Epithelial cell of proximal tubule (primary cell): ENCODE data around the genes HOMER2 and SH3GL3.

- RAMPAGE, long total RNA = no peak
- RRBS = 1% methylated on average over 55 of the region's 122 CpGs
These were observed at the start of gene HOMER2 for GRCh38 chr15:82952144-82953191. Gene HOMER2 (minus strand): TSS chr15:82952720.

- RAMPAGE, long total RNA = no peak
These were observed 9.0 kb upstream of the C15orf40 start for GRCh38 chr15:83020296-83021012.

GRCh38 chr15:83108186-83109096 is 996 bp downstream of the TM6SF1 start:
- RAMPAGE, long total RNA = no peak
- RRBS = 80% methylated on average over 5 of the region's 22 CpGs

DNA sequence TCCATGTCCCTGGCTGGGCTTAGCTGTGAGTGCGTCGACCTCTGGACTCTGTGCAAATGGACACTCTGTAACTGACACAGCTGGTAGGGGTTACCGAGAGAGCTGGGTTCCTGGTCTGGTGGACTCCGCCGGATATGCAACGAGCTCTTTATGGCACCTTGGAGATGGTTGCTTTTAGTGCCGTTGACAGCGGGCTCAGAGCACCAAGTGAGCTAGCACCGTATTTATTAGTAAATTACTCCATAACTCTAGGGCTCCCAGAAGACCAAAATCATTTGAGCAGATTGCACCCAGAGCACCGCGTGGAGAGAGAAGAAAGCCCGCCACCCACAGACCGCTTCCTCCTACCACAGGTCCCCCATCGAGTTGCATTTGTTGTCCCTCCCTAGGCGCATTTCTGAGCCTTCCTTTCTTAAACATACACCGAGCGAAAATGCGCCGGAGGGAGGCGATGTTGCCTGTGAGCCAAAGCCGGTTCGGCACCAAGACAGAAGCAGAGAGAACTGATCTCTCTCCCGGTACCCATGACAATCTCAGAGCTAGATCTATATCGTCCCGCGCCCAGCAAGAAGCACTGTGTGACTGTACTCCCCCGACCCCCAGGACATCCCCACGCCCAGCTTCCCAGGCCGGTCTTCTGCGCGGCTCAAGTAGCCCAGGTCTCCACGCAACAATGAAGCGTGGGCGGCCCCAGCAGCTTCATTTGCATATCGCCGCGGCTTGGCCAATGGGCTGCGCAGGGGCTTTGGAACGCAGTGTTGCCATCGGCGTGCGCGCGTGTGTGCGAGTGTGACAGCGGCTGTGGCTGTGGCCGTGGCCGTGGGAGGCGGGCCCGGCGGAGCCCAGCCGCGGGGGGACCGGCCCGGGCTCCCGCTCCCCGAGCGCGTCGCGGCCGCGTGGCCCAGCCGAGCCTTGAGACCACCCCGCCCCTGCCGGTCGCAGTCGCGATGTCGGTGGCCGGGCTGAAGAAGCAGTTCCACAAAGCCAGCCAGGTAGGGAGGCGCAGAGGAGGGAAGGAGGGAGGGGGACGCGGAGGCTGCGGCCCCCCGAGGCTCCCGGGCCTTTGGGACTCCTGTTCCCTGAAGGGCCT is at the start of gene SH3GL3:
Gene SH3GL3, plus strand, starts transcription at position 755 of the 1,090 bp plus-strand sequence.
- RAMPAGE, long total RNA = no peak
- RRBS = 2% methylated on average over 19 of the region's 77 CpGs

DNA sequence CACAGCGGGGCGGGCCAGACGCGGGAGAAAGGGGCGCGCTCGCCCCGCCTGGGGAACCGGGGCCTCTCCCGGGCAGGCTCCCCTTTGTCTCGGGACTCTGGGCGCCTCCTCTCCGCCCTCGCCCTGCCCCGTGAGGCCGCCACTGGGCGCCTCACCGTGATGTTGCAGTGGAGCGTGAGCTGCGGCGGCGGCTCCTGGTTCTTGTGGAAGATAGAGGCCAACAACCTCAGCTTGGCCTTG is 179.3 kb upstream of the ZSCAN2 start:
- RAMPAGE, long total RNA = no peak
- RRBS = no CpG with 5 or more reads among the region's 22 CpGs

GRCh38 chr15:84534923-84535324 is 65.9 kb upstream of the ZSCAN2 start:
- RAMPAGE, long total RNA = no peak
- RRBS = no CpG with 5 or more reads among the region's 3 CpGs

DNA sequence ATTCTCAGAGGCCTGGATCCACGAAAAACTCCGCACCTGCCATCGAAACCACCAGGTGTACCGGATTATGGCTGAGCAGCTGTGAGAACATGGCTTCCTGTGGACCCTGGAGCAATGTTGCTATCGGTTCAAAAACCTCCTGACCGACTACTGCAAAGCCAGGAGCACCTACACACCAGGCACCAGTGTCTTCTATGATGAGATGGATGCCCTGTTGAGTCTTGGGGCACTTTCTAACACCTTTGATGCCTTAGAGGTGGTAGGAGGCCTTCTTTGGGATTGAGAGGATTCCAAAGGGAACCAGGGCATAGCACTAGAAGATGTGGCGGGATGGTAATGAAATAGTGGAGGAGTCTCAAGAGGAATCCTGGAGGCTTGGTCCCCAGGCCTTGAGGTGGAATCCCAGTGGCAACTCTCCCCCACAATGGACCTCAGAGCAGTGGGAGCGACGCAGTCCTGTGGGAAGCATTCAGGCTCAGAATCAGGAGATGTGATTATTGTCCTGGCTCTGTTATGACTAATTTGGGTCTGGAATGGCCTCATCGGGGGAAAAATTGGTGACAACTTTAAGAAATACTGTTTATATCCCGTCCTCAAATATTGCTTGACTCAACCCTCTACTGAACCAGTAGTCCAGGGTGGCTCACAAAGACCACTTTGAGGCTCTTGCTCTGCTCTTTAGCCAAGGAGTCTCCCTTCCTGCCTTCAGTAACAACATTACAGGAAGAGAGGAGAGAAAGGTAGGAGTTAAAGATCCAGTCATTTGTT is 14.1 kb downstream of the WDR73 start:
- RAMPAGE, long total RNA = no peak
- RRBS = no CpG with 5 or more reads among the region's 11 CpGs

DNA sequence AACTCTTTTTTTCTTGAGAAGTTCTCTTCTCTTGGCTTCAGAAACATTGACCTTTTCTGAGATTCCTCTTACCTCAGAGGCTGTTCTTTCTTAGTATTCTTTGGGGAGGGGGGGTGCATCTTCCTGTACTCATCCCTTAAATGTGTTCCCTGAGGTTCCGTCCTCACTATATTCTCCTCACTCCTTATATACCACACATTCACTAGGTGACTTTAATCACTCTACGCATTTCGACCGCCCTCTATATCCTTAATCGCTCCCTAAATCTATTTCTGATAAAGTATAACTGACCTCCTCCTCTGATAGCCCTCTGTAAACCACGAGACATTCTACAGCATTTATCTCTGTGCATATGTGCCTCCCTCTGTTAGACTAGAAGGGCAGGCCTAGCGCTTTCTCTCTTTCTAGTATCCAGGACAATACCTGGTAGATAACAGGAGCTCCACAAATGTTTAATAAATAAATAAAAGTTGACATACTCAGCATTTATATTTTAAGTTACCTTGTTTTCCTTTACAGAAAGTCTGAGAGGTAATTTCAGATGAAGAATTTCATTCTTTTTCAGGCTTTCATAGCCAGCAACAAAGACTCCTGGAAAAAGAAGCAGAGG is 1.8 kb downstream of the WDR73 start:
- RAMPAGE, long total RNA = no peak
- RRBS = no CpG with 5 or more reads among the region's 7 CpGs

GRCh38 chr15:84695397-84695895 is 20.5 kb downstream of the SEC11A start:
- RAMPAGE, long total RNA = no peak
- RRBS = no CpG with 5 or more reads among the region's 7 CpGs

- RAMPAGE, long total RNA = no peak
- RRBS = no CpG with 5 or more reads among the region's 13 CpGs
These were observed 17.6 kb upstream of the ALPK3 start for GRCh38 chr15:84799339-84800195.

- RAMPAGE, long total RNA = no peak
- RRBS = 1% methylated on average over 14 of the region's 39 CpGs
These were observed 831 bp downstream of the PDE8A start for GRCh38 chr15:84982374-84983000.

GRCh38 chr15:85006245-85007323 is 24.9 kb downstream of the PDE8A start:
- RAMPAGE, long total RNA = no peak
- RRBS = no CpG with 5 or more reads among the region's 6 CpGs

GRCh38 chr15:85008659-85009327 is 27.1 kb downstream of the PDE8A start:
- RAMPAGE, long total RNA = no peak
- RRBS = no CpG with 5 or more reads among the region's 3 CpGs

DNA sequence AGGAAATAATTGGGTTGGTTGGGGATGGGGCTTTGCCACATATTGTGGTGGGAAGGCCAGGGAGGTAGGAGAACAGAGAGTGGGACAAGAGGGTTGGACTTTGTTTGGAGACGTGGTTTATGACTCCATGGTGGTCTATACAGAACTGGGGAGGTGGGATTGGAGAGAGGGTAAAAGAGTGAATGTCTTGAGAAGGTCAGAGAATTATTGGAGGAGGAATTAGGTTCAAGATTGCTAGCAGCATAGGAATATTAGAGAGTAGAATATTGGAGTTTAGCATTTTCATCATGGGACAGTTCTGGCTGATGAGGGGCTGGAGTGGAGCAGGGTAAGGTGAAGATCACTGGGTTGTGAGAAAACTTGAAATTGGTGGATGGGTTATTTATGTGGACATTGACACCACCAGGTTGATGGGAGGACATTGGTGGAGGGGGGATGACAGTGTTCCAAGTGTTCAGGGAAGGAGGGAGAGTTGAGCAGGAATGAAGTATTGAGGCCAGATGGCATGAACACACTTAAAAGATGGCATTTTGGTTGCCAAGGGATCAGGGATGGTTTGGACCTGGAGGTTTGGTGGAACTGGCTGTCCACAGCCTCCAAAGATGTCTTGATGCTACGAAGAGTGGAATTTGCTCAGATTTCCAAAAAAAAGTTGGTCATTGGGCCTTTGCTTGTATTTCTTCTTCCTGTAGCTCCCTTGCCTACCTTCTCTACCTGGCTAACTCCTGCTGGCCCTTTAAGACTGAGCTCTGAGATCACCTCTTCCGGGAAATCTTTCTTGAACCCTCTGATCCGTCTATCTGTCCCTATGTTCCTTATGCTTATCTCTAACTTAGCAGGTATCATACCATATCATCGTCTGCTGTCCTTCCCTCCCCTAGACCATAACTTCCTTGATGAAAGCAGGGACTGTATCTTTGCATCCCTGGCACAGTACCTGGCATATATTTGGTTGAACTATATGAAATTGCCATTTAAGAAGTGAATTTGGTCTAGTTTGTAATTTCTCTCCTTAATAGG is 42.0 kb downstream of the PDE8A start:
- RAMPAGE, long total RNA = no peak
- RRBS = no CpG with 5 or more reads among the region's 5 CpGs

GRCh38 chr15:85025196-85025814 is 43.6 kb downstream of the PDE8A start:
- RAMPAGE, long total RNA = no peak
- RRBS = no CpG with 5 or more reads among the region's 2 CpGs

DNA sequence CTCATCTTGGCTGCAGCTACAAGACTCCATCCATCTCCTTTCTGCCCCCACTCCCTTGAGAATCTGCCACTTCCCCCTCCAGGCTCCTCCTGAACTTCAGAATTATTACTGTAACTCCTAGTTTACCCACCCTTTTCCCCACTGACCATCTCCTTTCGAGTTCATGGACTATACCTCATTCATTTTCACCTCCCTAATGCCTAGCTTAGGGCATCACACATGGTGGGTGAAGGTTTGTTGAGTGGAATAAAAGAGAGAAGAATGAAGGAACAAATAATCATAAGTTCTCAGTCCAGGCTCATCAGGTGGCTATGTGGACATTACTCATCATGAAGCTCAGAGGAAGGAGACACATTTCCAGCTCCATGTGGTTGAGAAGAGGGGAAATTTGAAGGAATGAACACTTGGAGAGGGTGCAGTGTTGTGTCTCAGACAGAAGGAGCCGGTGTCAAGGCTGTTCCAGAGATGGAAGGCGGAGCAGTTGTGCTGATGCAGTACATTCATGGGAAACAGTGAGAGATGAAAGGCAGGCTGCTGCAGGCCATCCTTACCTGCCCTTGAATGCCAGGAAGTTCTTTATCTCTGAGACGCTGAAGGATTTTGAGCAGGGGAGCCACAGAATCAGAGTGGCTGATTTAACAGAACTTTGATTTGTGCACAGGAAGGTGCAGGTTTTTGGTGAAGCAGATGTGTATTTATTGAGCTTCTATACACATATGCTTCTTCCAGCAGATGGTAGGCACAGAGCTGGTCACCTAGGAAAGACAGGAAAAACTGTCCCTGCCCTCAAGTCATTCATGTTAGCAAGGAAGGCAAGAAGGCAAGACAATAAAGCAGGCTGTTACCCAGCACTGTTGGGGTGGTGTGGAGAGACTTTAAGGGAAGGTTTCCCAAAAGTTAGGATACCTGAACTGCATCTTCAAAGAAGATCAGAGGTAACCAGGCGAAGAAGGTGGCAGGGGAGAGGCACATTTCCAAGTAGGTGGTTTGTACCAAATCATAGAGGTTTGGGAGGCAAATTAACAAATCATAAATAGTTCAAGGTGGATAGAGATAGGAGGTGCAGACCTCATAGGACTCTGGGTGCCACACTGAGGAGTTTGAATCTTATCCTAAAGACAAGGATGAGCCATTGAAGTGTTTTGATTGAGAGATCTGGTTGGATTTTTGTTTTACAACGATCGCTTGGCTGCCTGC is 125.0 kb downstream of the PDE8A start:
- RAMPAGE, long total RNA = no peak
- RRBS = no CpG with 5 or more reads among the region's 7 CpGs

GRCh38 chr15:85482741-85483247 is 102.4 kb downstream of the AKAP13 start:
- RAMPAGE, long total RNA = no peak
- RRBS = no CpG with 5 or more reads among the region's 6 CpGs

DNA sequence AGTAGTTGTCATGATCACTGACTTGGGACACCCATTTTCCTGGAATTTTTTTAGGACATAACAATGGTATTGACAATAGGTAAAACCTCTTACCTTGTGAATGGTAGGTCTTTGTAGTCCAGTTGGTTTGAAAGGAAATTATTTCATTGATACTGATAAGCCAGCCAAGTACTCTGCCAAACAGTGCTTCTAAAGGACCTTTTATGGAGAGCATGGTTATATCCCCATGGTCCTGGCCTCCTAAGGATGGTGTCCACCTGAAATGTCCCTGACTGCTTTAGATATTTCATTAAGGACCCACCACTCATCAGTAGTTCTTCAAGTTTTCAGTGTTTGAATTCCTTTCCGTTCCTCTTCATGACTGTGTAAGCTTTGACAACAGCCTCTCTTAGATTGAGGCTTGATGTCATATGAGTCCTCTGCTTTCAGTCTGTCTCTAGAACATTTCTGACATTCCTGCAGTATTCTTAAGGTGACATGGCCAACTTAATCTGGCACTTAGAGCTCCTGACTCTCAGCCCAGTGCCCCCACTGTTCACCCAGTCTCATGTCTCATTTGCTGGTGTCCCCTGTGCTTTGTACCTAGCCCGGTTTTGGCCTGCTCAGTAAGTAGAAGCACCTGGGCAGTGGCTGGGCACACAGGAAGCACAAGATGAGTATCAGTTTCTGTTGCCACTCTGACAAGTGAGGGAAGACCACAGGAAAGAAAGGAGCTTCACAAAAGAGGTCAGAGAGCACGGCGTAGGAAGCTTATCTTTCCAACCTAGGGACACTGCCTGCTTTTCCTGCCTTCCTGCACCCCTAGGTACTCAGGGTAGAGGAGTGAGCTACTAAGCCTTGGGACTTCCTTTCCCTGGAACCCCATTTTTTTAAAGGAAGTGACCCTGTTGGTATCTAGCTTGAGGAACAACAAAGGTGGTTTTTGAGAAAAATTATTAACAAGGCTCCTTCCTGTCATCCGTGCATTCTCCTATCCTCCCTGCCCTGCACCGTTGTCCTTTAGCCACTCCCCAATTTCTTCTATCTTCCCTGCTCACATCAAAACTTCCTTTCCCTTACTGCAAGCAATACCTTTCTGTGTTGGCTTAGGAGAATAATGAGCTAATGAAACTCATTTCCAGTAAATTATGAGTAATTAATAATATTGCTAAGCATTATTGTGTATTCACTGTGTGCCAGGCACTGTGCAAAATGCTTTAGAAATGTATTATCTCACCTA is 103.2 kb downstream of the KLHL25 start:
- RAMPAGE, long total RNA = no peak
- RRBS = no CpG with 5 or more reads among the region's 6 CpGs

DNA sequence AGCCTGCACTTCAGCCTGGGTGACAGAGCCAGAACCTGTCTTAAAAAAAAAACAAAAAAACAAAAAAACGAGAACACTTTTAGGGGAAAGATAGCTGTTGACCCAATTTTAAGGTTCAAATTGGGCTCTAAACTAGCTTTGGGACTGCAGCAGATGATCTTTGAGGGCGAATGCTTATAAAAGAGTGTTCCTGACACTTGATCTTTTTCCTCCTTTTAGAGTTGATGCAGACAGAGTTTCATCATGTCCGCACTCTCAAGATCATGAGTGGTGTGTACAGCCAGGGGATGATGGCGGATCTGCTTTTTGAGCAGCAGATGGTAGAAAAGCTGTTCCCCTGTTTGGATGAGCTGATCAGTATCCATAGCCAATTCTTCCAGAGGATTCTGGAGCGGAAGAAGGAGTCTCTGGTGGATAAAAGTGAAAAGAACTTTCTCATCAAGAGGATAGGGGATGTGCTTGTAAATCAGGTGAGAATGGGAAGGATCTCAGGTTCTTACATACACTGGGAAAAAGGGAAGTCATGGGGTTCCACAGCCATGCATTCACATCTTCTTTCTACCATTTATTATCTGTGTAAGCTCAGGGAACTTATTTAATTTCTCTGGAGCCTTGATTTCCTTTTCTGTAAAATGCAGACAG is 75.7 kb downstream of the KLHL25 start:
- RAMPAGE, long total RNA = no peak
- RRBS = no CpG with 5 or more reads among the region's 5 CpGs

GRCh38 chr15:85777441-85778166 is 17.1 kb downstream of the KLHL25 start:
- RAMPAGE, long total RNA = no peak
- RRBS = no CpG with 5 or more reads among the region's 18 CpGs